AG09309 (cell line): Measurements from ENCODE around the genes ALDH1A1, TRPM6 and PCSK5.

- RRBS: no CpG with 5 or more reads among the region's 10 CpGs
Observed at GRCh38 chr9:72952762-72953495, at the start of gene ALDH1A1. ALDH1A1 (minus strand) TSS chr9:72953053.

DNA sequence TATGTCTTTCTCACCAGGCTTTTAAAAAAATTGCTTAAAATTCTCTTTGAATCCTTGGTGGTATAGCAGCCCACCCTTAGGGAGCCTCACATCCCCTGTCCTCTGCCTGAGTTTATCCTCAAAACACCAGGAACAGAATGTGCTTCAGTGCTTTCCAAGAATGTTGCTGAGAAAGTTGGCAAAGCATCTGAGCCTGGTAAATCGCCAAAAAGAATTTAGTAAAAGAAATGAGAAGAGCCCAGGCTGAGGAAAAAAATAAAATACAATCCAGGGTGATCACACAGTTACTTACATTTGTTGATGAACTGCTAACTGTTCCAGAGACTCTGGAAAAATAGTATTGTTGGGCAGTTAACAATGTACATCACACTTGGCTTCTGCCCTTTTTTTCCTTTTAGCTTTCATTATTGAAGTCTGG lies 86.4 kb upstream of the ALDH1A1 start:
- RRBS: no CpG with 5 or more reads among the region's 1 CpG

- RRBS: no CpG with 5 or more reads among the region's 3 CpGs
Observed at GRCh38 chr9:73157617-73158279, 6.1 kb downstream of the ANXA1 start.

- RRBS: no CpG with 5 or more reads among the region's 1 CpG
Observed at GRCh38 chr9:74581124-74581511, 84.0 kb downstream of the RORB start.

DNA sequence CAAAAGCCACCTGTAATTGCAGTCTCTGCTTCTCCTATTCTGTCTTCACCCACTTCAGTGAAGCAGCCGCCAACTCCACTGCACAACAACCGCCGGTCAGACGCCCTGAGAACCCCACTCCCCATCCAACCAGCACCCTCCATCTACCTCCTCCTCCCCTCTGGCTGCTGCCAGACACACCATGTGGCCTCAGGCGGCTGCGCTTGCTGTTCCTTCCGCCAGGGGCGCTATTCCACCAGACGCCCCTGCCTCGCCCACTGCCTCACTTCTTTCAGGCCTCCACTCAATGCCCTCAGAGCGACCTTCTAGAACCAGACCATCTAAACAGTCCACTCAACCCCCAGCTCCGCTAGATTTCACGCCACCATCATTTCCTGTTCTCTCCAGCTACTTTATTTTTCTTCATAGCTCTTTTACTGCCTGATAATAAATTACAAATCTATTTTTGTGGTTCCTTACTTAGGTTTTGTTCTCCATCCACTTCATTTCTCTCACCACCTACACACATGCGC lies 116.8 kb downstream of the TRPM6 start:
- RRBS: no CpG with 5 or more reads among the region's 14 CpGs

GRCh38 chr9:74887767-74888232 lies at the start of gene TRPM6:
TRPM6 (minus strand) TSS chr9:74887921.
- RRBS: no CpG with 5 or more reads among the region's 11 CpGs

DNA sequence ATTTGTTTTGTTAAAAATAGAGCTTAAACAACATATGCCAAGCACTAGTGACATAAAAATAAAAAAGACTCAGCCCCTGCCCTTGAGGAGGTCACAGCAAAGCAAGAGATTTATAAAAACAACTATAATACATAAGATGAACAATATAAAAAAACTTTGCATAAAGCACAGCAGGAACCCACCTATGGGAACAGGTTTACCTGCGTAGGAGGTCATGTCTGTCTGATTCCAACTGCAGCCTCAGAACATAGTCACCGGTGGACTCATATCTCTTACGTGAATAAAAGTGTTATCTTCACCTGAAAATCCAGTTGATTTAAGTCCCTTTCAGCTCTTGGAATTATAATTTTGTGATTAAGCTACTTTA lies 1.3 kb downstream of the CARNMT1 start:
- RRBS: no CpG with 5 or more reads among the region's 3 CpGs

GRCh38 chr9:75053755-75054384 lies 25.8 kb upstream of the CARNMT1 start:
- RRBS: no CpG with 5 or more reads among the region's 4 CpGs

GRCh38 chr9:75229805-75230346 lies 141.6 kb downstream of the OSTF1 start:
- RRBS: no CpG with 5 or more reads among the region's 3 CpGs

- RRBS: no CpG with 5 or more reads among the region's 1 CpG
Observed at GRCh38 chr9:75376840-75377418, 288.6 kb downstream of the OSTF1 start.

- RRBS: 4% methylated on average over 8 of the region's 27 CpGs
Observed at GRCh38 chr9:75890404-75890774, at the start of gene PCSK5. PCSK5 (plus strand) TSS chr9:75890673.

- RRBS: 2% methylated on average over 32 of the region's 87 CpGs
Observed at GRCh38 chr9:75890775-75891700, 565 bp downstream of the PCSK5 start.

DNA sequence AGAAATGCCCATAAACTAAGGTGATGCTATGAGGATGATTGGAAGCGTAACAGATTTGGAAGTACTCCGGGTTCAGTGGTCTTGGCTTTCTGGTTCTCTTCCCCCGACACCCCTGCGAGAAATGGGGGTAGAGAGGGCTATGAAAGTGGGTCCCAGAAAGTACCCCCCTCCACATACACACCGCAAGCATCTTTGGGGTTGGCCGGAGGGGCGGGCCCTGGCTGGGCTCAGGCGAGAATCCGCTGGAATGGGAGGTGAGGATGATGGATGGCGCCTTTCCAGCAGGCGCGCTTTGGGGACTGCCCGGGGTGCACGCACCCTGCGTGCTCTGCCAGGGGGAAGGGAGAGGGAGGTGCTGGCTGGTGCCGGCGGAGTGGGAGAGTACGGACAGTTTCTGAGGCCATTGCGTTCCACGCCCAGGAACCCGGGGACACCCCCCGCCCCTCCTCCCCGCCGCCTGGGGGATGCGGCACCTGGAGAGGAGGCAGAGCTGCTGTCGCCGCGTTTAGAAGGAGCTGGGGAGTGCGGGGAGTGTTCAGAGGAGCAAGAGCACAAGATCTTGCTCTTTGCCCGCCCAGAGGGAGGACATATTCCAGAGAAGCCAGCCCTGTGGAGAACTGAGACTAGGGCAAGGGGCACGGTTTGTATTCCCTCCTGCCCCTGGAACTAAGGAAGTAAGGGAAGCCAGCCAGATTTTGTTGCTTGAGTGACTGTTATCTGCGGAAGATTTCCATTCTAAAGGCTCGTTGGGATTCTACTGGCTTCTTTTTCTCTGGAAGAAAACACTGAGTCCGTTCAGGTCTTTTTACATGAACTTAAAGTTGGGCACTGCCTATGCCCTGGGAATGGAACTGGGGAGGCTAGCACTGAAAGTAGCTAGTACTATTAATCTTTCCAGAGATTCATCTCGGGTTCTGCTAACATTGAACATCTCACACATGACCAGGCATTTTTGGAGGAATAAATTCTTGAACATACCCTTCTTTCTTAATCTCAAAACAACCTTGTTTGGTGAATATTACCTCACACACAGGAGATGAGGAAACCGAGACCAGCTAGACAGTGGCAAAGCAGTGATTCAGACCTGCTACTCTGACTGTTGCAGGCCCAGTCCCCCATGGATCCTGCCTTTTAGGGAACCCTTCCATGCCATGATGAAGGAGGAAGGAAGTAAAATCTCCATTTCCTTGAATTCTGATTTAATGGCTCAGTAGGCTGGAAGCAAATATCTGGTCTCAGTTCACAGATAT lies 2.2 kb downstream of the PCSK5 start:
- RRBS: 6% methylated on average over 16 of the region's 36 CpGs

GRCh38 chr9:75903961-75904367 lies 13.5 kb downstream of the PCSK5 start:
- RRBS: no CpG with 5 or more reads among the region's 5 CpGs

DNA sequence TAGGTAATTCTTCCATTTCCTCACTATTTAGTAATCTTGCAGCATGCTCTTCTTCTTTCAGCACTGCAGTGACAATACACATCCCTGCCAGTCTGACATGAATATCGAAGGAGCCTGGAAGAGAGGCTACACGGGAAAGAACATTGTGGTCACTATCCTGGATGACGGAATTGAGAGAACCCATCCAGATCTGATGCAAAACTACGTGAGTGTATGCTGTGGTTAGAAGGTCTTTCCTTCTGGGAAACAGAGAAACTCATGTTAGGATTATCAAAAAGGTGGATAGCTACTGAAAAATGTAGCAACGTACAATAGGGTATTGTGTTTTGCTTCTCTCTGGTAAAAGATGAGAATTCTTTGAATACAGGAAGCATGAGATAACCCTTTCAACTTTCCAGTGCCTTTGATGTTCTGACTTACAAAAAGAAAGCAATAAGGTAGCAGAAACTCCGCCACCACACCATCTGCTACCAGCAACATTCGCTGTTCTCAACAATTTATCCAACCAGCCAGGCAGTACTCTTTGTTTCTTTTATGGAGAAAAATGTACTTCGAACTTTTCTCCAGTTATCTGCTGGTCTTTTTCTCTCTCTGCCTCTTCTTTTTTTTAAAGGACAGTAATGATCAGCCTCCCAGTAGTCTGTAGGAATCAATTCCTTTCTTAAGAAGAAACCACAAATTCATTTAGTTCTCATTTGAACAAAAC lies 133.4 kb downstream of the PCSK5 start:
- RRBS: no CpG with 5 or more reads among the region's 8 CpGs

GRCh38 chr9:76373021-76373538 lies 21.1 kb downstream of the RFK start:
- RRBS: no CpG with 5 or more reads among the region's 3 CpGs

DNA sequence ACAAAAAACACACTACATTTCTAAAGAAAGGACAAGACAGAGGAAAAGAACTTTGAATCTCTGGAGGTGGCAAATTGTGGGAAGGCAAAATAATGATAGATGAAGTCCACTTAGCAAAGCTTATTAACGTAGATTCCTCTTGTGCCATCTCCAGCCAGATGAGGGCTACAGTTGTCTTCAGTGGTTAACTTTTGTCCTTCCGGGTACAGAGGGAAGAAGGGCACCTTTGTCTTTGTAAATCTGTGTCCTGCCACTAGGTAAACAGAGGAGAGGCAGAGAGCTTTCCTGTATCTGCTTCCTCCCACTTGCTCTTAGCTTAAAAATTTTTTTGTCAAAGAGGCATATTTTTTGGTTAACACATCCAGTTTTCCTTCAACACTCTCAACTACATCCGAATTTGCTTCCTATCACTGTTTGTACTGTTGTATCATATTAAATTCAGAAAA lies 7.7 kb upstream of the RFK start:
- RRBS: no CpG with 5 or more reads among the region's 3 CpGs

DNA sequence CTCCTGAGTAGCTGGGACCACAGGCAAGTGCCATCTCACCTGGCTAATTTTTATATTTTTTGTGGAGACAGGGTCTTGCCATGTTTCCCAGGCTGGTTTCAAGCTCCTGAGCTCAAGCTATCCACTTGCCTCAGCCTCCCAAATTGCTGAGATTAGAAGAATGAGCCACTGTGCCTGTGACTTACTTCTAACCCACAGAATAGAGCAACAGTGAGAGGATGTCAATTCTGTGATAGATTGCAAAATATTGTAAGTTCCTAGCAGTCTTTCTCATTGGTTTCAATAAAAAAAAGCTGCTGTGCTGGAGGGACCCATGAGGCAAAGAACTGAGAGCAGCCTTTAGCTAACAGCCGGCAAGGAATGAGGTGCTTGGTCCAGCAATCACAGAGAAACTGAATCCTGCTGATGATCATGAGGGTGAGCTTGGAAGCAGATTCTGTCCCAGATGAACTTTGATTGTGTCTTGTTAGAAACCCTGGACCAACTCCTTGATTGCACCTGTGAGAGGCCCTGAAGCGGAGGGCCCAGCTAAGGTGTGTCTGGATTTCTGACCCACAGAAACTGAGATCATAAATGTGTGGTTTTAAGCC lies 149.7 kb downstream of the GCNT1 start:
- RRBS: no CpG with 5 or more reads among the region's 2 CpGs

DNA sequence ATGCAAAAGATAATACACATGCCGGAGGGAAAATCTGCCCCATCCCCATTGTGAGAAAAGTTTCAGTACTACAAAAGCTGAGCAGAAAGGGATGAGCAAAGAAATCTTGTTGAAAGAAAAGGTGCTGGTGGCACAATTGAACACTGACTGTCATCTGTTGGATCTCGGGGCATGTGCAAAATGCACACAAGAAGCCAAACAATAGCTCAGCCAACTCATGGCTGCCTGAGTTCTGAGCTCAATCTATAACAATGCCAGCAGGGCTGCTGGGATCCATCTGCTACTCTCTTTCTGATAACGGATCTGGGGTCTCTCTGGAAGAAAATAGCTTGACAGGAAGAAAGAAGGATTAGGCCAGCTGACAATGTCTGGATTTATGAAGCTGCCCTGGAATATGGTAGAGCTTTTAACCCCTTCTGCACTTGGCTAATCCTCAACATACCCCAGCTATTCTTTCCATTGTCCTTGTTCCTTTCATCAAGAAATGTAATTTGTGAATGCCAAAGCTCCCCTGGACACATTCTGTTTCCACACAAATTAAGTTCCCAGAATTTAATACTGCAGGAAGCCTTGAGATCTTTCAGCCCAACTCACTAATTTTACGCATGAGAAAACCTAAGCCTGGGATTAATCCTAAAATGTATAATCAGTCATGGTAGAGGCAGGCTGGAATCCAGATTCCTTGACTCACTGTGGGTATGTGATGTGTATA lies 204.5 kb downstream of the PRUNE2 start:
- RRBS: no CpG with 5 or more reads among the region's 4 CpGs

DNA sequence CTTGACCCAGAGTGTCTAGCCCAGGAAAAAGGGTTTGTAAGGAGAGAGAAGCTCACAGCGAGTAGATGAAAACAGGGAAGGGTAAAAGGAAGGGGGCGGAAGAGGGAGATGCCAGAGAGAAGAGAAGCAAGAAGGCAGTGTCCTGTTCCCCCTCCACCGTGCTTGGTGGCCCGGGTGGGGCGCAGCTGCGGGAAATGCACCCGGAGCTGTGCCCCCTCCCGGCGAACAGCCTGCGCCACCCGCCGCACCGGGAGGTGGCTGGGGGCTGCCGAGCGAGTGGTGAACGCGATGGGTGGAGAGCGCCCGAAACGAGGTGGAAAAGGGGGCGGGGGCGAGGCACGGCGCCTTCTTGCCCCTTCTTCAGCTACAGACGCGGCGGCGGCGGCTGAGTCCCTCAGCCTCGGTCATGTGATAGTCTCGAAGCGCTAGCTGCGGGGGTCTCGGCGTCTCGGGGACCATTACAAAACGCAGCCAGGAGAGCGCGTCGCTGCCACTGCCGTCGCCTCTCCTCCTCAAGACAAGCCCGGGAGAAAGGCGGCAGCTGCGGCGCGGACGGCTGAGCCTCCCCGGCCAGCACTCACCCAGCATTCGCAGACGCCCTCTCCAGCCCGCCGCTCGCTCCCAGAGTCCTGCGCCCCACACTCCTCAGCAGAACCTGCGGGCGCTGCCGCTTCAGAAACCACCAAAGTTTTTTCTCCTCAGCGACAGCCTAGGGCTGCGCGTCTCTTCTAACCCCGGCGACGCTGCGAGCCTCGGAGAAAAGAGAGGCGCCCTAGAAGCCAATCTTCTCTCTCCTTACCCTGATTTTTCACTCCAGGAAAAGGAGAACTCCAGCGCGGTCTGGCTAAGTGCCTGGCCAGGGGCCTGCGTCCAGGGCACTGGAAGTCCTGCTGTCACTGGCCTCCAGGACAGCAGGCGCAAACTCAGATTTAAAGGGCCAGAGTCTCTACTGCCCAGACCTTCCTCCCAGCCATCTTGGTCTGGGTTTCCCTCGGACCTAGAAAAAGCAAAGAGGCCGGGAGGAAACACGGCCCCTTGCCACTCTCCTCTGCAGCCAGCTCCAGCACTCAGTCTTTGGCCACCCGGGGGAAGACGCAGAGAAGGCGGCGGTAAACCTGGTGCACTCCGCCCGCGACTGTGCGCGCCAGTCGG lies 825 bp upstream of the FOXB2 start:
- RRBS: 4% methylated on average over 10 of the region's 84 CpGs